Colonic mucosa (tissue), 1 donor: Measurements from ENCODE around the genes POU4F2, ARHGAP10 and PRSS48.

DNA sequence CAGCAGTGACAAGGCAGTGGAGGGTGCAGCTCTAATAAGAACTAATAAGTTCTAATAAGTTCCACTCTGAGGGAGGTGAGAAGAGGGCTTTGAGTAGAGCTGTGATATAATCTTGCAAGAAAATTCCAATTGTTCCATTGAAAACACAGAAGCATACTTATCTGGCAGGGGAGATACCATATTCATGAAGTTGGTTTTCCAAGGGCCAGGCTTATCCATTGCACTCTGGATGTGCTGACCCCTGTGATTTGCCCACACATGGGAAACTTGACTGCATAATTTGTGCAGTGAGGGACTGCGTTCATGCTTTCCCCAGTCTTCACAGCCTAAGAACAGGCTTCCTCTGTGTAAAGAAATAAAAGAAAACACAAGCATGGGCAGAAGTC lies 58.1 kb upstream of the SLC10A7 start:
- PRO-cap: no peak

DNA sequence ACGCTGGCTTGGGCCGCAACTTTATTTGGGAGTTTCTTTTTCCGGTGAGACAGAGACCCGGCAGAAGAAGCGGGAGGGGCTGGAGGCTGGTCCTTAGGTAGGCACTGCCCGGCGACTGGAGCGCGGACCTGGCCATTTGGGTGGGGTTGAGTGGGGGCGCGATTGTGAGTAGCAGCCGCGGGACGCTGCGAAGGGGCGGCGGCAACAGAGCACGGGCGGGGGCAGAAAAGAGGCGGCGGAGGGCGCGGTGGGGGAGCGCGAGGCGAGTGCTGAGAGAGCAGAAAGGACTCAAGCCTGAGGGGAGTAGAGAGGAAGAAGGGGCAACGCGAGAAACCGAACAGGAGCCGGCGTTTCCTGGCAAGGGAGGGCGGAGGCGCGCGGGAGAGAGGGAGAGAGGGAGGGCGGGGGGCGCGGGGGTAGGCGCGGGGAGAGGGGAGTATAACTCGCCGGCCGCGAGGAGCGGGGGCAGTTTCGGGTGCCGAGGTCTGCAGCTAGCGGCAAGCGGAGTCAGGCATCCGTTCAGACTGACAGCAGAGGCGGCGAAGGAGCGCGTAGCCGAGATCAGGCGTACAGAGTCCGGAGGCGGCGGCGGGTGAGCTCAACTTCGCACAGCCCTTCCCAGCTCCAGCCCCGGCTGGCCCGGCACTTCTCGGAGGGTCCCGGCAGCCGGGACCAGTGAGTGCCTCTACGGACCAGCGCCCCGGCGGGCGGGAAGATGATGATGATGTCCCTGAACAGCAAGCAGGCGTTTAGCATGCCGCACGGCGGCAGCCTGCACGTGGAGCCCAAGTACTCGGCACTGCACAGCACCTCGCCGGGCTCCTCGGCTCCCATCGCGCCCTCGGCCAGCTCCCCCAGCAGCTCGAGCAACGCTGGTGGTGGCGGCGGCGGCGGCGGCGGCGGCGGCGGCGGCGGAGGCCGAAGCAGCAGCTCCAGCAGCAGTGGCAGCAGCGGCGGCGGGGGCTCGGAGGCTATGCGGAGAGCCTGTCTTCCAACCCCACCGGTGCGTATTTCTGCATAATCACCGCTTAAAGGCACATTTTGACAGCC lies at the start of gene POU4F2:
Gene POU4F2 (plus strand): TSS at position 468 of the 1,050 bp plus-strand sequence.
- PRO-cap: no peak

- PRO-cap: unidirectional peak, plus-strand start at chr4:147351774
These were observed 129.3 kb upstream of the EDNRA start for GRCh38 chr4:147351628-147352040.

GRCh38 chr4:147542019-147542908 lies 61.4 kb downstream of the EDNRA start:
- PRO-cap: no peak

GRCh38 chr4:147731827-147732553 lies at the start of gene ARHGAP10:
Gene ARHGAP10, plus strand, starts transcription at chr4:147732088.
- PRO-cap: bidirectional peak, plus-strand start at chr4:147731881, minus-strand start at chr4:147731728; bidirectional peak, plus-strand start at chr4:147732062, minus-strand start at chr4:147731914; bidirectional peak, plus-strand start at chr4:147732448, minus-strand start at chr4:147732303

DNA sequence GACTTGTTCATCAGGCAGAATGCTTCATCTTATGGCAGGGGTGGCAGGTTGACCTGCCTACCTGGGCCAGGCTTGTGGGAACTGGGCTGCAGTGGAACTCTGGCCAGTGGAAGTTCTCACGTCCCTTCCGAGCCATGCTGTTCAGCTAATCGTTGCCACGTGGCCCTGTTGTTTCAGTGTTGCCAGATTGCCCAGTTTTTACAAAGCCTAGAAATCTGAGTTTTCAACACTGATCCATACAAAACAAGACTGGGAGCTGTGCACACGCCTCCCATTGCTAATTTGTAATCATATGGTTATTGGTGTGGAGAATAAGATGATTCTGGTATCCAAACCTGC lies 291.9 kb downstream of the ARHGAP10 start:
- PRO-cap: no peak

- PRO-cap: no peak
These were observed 321.5 kb downstream of the ARHGAP10 start for GRCh38 chr4:148053265-148053924.

- PRO-cap: no peak
These were observed 276.1 kb downstream of the NR3C2 start for GRCh38 chr4:148166105-148166530.

DNA sequence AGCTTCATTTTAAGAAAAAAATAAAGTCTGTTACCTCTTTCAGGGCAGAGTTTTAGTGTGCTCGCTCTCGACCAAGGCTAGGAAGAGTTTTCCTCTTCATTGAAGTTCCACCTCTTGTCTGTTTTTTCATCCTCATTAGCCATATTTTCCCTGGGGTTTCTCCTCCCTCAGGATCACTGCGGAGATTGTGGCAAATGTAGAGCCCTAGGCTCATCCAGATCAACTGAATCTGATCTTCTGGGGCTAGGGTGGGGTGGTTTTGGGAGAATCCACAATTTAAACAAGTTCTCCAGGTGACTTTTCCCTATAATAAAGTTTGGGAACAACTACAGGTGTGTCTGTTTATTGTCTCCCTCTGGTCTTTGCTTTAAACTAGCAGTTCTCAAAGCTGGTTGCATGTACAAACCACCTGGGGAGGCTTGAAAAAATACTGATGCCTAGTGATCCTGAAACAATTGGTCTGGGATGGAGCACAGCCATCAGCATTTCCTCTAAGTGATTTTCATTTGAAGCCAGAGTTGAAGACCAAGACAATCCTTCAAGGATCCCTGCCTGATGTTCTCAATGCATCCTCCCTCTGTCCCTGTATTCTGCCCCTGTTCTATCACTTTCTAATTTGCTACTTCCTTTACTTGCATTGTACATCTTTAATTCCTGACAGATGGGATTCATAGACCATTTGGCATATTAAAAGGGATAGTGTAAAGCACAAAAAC lies 238.2 kb upstream of the NR3C2 start:
- PRO-cap: bidirectional peak, plus-strand start at position 509 of the sequence, minus-strand start at position 225 of the sequence

DNA sequence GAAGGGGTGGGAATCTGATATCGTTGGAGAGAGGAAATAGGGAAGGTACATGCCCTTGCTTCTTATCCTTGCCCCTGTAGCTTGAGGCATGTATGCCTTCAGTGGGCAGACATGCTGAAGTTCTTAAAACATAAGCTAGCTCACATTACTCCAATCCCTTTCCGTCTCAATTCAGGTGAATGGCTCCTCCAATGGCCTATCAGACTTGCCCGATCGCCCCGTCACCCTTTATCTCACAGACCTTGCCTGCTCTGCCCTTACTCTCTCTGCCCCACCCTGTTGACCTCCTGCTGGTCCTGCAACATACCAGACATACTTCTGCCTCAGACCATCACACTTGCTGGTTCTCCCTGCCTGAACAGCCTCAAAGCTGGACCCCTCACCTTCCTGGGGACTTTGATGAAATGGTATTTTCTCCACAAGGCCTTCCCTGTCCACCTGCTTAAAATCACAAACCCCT lies 340.0 kb upstream of the NR3C2 start:
- PRO-cap: no peak

- PRO-cap: no peak
These were observed 190.9 kb upstream of the MAB21L2 start for GRCh38 chr4:150391091-150391441.

DNA sequence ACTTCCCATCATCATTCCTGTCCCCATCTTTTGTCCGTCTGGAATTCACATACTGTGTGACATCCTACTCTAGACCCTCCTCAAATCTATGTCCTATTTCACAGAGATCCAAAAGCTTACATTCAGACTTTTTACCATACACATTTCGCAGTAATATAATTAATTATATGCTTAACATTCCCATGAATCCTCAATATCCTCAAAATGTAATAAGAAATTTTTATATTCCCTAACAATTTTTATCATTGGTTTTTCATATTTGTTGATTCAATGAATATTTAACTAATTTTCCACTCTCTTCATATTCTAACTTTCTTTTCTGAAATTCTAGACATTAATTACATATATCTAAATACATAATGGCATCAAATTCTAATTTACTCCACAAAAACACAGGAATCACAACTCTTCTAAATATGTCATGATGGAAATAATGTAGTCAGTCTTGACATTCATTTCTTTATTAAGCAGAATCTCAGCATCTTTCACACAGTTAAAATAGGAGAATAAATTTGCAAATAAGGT lies 59.2 kb downstream of the MAB21L2 start:
- PRO-cap: no peak

DNA sequence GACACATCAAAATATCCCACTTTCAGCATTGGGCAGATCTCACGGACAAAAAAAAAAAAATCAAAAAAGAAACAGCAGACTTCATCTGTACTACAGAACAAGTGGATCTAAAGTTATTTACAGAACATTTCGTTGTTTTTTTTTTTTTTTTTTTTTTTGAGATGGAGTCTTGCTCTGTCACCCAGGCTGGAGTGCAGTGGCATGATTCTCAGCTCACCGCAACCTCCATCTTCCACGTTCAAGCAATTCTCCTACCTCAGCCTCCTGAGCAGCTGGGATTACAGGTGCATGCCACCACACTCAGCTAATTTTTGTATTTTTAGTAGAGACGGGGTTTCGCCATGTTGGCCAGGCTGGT lies 145.0 kb downstream of the MAB21L2 start:
- PRO-cap: no peak

DNA sequence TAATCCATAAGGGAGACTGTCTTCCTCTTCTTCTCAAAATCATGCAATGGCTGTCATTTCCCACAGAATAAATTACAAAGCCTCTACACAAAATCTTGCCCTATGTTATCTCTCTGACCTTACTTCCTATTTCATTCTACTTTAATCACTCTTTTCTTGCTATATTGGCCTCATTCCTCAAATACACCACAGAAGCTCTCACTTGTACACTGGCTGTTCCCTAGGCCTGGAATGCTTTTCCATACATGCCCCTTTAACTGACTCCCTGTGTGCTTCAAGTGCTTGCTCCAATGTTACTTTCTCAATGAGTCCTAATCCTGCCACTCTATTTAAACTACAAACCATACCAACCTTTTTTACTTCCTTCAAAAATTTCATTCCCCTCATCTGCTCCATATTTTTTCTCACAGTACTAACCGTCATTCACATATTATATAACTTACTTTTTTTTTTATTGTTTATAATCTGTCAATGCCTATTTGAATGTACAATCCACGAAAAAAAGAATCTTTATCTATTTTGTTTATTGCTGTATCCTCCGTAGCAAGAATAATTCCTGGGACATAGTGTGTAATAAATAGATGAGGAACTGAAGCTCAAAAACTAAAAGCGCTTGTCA lies 177.4 kb downstream of the MAB21L2 start:
- PRO-cap: no peak

- PRO-cap: no peak
These were observed 140.8 kb downstream of the LRBA start for GRCh38 chr4:150874126-150874867.

DNA sequence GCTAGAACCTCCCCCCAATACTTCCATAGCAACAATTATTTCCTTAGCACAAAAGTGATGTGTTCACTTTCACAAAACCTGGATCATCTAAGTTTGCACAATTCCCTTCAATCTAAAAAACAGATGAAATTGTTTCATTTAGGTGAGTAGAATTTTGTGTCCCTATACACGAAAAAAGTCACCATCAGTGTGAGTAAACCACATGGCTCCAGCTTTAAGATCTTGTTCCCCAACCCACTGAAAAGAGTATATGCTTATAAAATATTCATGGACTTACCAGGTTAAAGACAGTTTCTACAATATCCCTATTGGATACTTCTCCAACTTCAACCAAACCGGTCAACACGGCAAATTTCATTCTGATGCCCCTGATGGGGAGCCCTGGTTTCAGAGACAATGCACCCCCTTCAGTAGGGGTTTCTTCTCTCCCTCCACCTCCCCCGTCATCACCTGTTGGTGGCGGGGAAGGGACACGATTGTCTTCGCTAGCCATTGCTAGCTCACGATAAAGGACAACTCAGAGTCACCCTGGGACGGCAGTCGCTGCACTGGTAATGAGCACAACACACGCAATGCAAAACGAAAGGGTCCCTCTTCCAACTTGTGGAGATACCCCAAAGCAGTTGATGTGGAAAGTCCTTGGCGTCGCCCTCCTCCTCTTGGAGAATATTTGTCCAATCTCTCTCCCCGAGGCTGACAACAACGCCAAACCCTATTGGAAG lies 773 bp downstream of the LRBA start:
- PRO-cap: unidirectional peak, plus-strand start at position 492 of the sequence; unidirectional peak, plus-strand start at position 520 of the sequence

DNA sequence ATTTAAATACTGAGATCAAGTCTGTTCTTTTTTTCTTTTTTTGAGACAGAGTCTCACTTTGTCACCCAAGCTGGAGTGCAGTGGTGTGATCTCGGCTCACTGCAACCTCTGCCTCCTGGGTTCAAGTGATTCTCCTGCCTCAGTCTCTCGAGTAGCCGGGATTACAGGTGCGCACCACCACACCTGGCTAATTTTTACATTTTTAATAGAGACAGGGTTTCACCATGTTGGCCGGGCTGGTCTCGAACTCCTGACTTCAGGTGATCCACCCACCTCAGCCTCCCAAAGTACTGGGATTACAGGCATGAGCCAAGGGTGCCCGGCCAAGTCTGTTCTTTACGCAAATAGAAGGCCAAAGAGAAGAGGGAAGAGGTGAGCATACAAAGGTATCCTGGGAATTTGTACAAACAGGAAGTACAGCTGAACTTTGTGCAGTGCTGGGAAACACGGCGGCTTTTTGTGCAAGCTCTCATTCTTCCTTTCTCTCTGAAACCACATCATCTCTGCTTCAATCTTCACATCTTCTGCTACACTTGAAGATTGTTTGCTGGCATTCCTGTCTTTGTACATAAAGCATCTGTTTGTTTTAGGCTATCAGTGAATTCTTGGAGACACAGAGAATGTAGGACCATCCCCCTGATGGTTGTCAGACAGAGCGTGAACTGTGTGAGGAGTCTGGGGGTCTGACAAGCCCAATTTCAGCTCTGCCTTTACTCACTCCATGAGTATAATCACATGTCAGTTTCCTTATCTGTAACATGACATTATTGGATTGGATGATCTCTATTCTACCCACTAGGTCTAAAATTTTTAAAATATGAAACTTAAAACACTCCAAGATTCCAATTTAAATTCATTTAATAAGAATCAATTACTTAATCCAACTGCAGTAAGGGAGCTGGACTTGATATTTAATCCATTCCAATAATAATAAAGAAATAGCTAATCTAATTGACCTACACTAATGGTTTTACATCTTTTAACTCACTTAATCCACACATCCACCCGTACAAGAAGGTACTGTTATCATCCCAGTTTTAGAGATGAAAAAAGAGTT lies 71.8 kb upstream of the PRSS48 start:
- PRO-cap: no peak

GRCh38 chr4:151276830-151277261 lies at the start of gene PRSS48:
Gene PRSS48, plus strand, starts transcription at chr4:151277161.
- PRO-cap: no peak

- PRO-cap: no peak
These were observed 38.3 kb upstream of the GATB start for GRCh38 chr4:151799116-151799475.

- PRO-cap: no peak
These were observed 311.2 kb upstream of the GATB start for GRCh38 chr4:152071832-152072589.